Osteoblast (primary cell): Measurements from ENCODE around the gene CEP20.

GRCh38 chr16:15702726-15703488 lies 52.9 kb downstream of the NDE1 start:
- CAGE, long polyA plus RNA = no peak
- RRBS = no CpG with 5 or more reads among the region's 14 CpGs

DNA sequence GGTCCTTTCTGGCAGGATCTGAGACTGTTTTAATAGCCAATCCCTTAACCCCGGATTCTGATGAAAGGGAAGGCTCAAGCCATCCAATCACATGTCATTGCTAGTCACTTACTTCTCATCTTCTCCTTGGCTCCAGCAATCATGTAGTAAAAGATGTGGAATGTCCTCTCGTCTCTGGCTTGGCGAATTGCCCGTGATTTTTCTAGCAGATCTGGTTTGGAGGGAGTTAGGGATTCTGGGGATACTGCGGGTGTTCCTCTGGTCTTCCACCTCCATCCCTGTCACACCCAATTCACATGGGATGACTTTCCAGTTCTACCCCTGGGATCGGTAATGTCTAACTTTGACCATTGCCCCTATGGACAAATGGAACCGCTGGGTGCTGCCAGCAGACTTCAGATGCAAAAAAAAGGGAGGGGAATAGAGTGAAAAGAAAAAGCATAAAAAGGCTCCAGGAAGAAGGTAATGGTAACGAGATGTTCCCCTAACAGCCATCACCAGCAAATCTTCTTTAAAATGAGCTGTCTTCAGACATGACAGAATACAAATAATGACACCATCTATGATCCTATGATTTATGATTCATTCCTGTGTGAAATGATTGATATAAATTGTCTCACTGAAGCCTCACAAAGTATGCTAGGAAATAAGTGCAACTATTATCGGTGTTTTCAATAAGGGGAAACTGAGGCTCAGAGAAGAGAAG lies 80.7 kb downstream of the MYH11 start:
- CAGE, long polyA plus RNA = no peak
- RRBS = no CpG with 5 or more reads among the region's 9 CpGs

GRCh38 chr16:15792588-15793441 lies 64.0 kb downstream of the MYH11 start:
- CAGE, long polyA plus RNA = no peak
- RRBS = no CpG with 5 or more reads among the region's 7 CpGs

GRCh38 chr16:15887849-15889088 lies at the start of gene CEP20:
Gene CEP20 (minus strand): TSS chr16:15888603.
- CAGE, long polyA plus RNA = no peak
- RRBS = 8% methylated on average over 2 of the region's 52 CpGs

DNA sequence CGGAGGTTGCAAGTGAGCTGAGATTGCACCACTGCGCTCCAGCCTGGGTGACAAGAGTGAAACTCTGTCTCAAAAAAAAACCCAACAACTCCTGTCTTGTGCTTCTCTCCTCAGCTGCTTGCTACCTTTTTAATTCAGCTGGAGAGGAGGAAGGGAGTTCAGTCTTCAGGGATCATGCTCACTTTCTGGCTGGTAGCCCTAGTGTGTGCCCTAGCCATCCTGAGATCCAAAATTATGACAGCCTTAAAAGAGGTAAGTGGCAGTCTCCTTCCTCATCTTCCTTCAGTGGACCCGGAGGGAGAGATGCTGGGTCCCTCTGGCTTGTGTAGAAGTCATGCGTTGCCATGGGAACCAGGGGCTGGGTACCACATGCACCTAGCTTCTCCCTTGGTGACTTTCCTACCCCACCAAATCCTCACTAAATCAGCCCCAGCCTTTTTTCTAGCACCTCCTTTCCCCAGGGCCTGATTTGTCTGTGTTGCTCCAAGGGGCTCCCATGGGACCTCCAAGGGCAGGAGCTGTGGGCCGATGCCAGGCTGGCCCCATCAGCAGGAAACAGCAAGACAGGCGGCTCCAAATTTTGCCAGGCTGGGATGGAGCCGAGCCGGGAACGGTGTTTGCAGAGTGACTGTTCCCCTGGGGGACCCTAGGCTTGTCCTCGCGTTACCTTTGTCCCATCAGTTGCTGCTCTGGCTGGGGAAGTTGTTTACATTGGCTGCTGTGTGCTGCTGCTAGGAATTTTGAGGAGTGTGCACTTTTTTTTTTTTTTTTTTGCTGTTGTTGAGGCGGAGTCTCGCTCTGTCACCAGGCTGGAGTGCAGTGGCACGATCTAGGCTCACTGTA lies 65.2 kb downstream of the ABCC1 start:
- CAGE, long polyA plus RNA = no peak
- RRBS = no CpG with 5 or more reads among the region's 14 CpGs

- CAGE, long polyA plus RNA = no peak
- RRBS = no CpG with 5 or more reads among the region's 16 CpGs
Observed at GRCh38 chr16:16021861-16022791, 72.7 kb downstream of the ABCC1 start.

GRCh38 chr16:16025534-16026083 lies 76.2 kb downstream of the ABCC1 start:
- CAGE, long polyA plus RNA = no peak
- RRBS = no CpG with 5 or more reads among the region's 5 CpGs

DNA sequence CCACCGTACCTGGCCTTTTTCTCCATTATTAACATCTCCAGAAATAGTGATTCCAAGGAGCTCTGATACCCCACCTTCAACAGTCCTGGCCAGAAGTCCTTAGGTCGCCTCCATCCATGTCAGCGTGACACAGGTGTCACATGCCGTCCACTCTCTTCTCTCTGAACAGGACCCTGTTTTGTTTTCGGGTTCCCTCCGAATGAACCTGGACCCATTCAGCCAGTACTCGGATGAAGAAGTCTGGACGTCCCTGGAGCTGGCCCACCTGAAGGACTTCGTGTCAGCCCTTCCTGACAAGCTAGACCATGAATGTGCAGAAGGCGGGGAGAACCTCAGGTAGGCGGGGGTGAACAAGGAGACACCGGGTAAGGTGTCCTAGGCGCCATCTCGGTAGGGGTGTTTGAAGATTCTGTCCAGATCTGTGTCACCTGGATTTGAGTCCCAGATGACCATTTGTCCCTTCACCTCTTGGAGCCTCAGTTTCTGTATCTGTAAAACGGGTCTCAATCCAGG lies 86.9 kb downstream of the ABCC6 start:
- CAGE, long polyA plus RNA = no peak
- RRBS = no CpG with 5 or more reads among the region's 15 CpGs

DNA sequence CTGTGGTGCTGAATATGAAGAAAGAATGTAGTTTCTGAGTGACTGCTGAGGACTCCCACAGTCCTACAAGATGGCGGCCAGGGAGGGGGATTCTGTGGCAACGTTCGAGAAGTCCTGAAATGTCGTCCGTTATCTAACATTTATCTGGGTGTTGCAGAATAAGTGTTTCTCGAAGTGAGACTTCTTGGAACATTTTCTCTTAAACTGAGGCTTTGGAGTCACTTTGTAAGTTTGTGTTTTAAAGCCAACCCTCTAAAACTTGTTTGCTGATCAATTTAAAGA lies 530.4 kb downstream of the XYLT1 start:
- CAGE, long polyA plus RNA = no peak
- RRBS = no CpG with 5 or more reads among the region's 6 CpGs

DNA sequence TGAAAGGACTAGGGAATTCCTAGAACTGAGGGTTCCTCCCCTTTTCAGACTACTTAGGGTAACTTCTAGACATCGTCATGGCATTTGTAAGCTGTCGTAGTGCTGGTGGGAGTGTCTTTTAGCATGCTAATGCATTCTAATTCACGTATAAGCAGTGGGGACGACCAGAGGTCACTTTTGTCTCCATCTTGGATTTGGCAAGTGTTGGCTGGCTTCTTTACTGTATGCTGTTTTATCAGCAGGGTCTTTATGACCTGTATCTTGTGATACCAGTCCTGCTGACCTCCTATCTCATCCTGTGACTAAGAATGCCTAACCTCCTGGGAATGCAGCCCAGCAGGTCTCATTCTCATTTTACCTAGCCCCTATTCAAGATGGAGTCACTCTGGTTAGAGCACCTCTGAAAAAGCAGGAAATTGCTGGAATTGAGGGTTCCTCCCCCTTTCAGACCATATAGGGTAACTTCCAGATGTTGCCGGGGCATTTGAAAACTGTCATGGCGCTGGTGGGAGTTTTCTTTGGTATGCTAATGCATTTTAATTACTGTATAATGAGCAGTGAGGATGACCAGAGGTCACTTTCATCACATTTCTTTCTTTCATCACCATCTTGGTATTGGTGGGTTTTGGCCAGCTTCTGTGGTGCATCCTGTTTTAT lies 388.4 kb downstream of the XYLT1 start:
- CAGE, long polyA plus RNA = no peak
- RRBS = no CpG with 5 or more reads among the region's 6 CpGs

- CAGE, long polyA plus RNA = no peak
- RRBS = no CpG with 5 or more reads among the region's 14 CpGs
Observed at GRCh38 chr16:17105232-17106337, 365.2 kb downstream of the XYLT1 start.

GRCh38 chr16:17147989-17148696 lies 322.6 kb downstream of the XYLT1 start:
- CAGE, long polyA plus RNA = no peak
- RRBS = no CpG with 5 or more reads among the region's 3 CpGs

DNA sequence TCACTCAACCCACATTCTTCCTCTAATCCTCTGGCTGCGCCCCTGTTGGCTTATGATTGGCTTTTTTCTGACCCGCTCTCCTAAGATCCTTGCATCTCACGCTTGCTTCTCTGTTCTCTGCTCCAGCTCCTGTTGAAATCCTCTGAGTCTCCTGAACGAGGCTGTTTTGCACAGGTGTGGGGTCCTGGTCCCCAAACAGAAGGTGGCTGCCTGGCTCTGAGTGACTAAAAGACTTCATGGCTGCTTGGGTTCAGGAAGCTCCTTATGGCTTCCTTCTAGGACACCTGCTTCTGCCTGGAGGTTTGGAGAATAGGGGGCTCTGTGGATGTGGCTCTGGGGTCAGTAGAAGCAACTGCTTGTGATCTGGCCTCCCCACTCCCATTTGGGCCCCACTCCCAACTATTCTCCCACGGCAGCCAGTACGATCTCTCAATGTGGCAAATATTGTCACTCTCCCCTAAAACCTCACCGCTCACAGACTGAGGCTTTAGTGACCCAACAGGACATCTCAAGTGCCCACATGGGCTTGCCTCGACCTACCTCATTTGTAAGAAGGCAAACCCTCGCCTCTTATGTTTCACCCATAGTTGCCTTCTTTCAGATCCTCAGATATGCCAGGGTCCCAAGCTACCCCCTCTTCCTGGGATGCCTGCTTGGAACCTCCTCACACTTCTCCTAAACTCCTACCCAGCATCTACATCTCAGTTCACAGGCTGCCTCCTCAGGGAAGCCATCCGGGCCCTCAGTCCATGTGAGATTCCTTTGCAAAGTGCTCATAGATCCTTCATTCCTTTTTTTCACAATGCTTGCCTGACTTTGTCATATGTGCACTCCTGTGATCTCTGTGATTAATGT lies 282.7 kb downstream of the XYLT1 start:
- CAGE, long polyA plus RNA = no peak
- RRBS = no CpG with 5 or more reads among the region's 10 CpGs

DNA sequence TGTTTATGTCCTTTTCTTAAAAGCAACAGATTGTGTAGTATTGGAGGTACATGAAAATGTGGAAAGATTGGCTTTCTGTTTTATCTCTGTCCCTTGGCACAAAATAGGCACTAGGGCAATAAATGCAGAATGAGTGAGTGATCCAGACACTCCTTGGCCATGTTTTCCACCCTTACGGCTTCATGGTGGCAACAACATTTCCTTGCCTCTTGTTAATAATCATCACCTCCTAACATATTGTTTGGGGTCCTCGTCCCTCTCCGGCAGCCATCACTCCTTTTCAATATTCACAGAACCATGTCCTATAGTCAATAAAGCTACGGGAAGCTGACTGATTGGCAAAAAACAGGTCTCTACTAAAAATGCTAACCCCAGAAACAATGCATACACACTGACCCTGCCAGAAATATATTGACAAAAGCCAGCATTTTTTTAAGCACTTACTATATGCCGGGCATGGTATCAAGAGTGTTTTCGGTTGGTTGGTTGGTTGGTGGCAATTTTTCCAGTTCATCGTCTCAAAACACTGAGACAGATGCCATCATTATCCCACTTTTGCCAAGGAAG lies 249.8 kb downstream of the XYLT1 start:
- CAGE, long polyA plus RNA = no peak
- RRBS = no CpG with 5 or more reads among the region's 7 CpGs

DNA sequence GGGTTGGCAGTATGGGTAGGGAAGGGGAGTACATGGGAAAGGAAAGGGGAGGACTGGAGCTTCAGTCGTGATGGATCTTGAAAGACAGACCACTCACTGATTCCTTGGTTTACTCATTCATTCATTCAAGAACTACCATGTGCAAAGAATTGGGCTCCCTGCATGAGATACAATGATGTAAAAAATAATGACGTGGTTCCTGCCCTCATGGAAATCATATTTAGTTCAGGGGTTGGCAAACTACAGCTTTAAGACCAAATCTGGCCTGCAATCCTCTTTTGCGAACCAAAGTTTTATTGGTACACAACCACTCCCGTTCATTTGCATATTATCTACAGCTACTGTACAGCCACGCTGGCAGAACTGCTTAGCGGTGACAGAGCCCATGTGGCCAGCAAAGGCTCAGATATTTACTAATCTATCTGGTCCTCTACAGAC lies 167.8 kb downstream of the XYLT1 start:
- CAGE, long polyA plus RNA = no peak
- RRBS = no CpG with 5 or more reads among the region's 6 CpGs

DNA sequence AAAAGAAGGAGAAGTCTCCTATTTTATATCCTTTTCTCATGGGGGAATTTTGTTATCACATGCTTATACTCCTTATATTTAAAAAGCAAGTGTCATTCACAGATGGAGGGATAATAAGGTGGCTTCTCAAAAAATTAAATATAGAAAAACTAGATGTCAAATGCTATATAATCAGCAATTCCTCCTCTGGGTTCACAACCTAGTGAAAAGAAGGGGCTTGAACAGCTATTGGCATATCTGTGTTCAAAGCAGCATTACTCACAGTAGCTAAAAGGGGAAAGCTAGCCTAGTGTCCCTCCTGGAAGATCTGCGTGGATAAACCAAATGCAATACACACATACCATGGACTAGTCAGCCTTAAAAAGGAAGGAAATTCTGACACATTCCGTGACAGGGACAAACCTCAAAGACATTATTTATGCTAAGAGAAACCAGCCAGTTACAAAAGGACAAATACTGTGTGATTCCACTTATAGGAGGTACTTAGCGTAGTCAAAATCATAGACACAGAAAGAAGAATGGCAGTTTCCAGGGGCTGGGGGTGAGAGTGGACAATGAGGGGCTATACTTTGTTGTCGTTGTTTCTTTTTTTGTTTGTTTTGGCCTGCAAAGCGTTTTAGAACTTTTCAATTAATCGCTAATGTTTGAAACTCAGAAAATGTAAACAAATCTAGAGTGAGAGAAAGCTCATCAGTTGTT lies 90.2 kb downstream of the XYLT1 start:
- CAGE, long polyA plus RNA = no peak
- RRBS = no CpG with 5 or more reads among the region's 6 CpGs

GRCh38 chr16:17441548-17441839 lies 29.3 kb downstream of the XYLT1 start:
- CAGE, long polyA plus RNA = no peak
- RRBS = no CpG with 5 or more reads among the region's 2 CpGs

GRCh38 chr16:17448891-17449507 lies 21.8 kb downstream of the XYLT1 start:
- CAGE, long polyA plus RNA = no peak
- RRBS = no CpG with 5 or more reads among the region's 13 CpGs

DNA sequence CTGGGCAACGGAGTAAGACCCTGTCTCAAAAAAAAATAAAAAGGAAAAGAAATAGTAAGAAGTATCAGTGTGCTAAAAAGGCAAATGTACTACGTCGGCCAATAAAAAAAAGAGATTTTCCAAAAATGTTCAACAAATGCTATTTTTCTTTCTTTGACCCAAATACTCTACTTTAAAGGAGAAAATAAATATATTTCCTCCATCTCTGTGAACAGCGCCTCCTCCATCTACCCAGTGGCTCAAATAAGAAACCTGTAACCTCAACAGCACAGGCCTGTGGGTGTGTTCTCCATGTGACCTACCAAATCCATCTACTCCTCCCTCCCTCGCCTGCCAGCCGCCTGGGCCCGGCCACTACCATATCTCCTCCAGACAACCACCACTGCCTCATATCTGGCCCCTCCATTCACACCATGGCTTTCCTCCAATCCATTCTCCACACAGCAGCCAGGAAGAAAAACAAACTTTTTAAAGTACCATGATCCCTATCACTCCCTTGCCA lies 26.6 kb downstream of the NOMO2 start:
- CAGE, long polyA plus RNA = no peak
- RRBS = no CpG with 5 or more reads among the region's 7 CpGs

- CAGE, long polyA plus RNA = no peak
- RRBS = 3% methylated on average over 62 of the region's 105 CpGs
Observed at GRCh38 chr16:19114318-19115444, 917 bp downstream of the ITPRIPL2 start.